SK-N-MC (cell line): ENCODE results near the gene GRIFIN.

GRCh38 chr7:2376571-2377242 is 22.1 kb downstream of the EIF3B start:
- RRBS: 82% methylated on average over 2 of the region's 22 CpGs

DNA sequence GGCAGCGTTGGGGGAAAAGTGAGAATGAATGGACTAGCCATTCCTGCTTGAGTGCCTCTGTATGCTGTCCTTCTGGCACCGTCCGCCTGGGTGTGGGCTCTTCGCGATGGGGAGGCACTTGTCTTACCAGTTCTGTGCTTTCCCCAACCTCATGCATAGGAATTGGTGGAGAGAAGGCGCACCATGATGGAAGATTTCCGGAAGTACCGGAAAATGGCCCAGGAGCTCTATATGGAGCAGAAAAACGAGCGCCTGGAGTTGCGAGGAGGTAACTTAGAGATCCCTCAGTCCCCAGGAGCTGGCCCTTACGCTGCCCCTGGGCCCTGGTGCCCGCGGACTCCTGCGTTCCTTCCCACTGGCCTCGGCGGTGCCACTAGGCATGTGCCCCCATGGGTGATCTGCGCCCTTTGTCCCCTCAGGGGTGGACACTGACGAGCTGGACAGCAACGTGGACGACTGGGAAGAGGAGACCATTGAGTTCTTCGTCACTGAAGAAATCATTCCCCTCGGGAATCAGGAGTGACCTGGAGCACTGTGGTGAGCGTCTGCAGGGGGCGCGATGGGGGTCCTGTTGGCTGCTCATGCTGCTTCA is 24.3 kb upstream of the CHST12 start:
- RRBS: no CpG with 5 or more reads among the region's 26 CpGs

DNA sequence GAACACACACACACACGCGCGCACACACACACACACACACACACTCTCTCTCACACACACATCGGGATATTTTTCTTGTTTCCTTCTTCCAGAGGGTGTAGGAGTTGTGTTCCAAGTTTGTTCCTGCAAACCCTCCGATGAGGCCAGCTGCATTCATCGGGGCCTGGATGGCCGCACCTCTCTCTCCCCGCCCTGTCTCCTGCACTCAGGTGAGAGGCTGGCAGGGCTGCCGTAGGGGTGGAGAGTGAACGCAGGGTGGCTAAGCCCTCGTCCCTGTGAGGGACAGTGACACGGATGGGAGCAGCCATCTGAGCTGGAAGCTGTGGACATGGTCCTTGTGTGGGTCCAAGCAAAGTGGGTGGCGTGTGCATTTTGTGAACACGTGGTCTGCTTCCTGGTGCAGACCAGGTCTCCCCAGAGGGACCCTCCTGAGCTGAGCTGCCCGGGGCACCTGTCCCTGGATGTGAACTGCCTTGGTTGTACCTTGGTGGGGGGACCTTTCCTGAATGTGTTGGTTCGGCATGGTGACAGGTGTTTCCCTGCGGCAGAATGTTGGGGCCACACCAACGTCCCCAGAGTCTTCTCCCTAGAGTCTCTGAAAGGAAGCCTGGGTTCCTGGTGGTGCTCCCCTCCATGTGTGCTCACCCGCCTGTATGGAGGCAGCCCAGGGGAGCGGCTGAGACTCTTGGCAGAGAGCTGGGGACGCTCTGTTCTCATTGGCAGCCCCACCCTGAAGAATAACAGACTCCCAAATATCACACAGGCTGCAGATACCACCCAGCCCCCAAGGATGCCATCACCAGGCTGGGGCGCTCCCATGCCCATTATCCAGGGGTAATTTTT is 34.5 kb downstream of the CHST12 start:
- RRBS: no CpG with 5 or more reads among the region's 22 CpGs

DNA sequence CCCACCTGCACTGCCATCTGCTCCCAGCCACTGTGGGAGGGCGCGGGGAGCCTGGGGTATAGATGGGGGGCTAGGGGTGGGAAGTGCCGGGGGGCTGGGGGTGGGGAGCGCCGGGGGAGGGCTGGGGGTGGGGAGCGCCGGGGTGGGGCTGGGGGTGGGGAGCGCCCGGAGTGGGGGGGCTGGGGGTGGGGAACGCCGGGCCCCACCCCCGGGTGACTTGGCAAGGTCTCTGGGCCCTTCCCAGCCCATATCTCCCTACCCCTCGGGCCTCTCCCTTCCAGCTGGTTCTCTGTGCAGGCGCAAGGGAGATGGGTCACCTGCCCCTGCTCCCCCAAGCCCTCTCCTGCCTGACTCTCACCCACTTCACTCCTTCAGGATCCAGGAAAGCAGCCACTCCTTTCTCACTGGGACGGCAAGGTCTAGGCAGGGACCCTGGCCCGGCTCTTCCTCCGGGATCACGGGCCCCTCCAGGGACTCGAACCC is at the start of gene GRIFIN:
GRIFIN (minus strand) TSS at position 32 of the 483 bp plus-strand sequence.
- RRBS: no CpG with 5 or more reads among the region's 19 CpGs

GRCh38 chr7:2498013-2498426 is 21.6 kb upstream of the LFNG start:
- RRBS: 50% methylated on average over 5 of the region's 14 CpGs

DNA sequence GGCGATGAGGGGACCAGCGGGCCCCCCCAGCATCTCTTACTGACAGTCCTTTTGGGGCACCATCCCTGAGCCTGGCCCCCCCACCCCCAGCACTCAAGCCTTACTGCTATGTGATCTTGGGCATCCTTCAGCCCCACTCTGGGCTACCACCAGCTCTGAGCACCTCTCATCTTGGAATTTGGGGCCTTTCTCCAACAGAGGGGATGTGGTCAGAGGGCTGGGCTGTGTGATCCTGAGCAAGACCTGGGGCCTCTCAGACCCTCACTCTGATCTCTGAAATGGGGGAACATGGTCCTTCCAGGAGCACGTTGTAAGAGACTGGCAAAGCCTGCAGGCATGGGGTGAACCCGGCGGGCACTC is 1.9 kb downstream of the LFNG start:
- RRBS: no CpG with 5 or more reads among the region's 5 CpGs

DNA sequence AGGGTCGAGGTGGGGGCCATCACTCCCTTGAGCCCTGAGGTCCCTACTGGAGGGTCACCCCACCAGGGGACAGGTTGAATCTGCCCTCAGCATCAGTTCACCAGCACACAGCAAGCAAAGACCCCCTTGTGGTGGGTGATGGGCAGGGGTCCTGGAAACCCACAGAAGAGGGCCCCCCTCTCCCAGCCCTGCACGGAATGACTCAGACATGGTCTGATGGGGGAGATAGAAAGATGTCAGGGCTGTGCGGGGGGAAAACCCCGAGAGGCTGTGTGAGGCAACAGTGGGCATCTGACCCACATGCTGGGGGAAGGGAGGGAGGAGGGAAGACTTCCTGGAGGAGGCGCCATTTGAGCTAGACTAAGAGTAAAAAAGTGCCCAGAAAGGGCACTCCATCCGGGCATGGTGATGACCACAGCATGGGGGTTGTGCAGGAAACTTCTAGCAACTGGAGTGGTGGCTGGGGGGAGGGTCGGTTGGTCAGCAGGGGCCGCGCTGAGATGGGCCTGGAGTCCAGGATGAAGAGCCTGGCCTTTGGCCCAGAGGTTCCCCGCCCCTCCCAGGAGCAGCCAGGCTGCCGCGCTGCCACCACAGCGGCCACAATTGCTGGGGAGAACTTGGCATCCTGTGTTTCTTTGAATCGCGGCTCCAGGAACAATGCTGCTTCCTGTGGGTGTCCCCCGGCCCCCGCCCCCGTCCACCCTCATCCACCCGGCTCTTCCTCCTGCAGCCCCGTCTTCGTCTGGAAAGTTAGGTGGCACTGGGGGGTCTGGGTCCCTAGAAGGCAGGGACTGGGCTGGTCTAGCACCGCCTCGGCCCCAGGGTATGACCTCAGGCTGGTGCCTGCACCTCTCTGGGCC is 2.5 kb downstream of the LFNG start:
- RRBS: no CpG with 5 or more reads among the region's 23 CpGs

DNA sequence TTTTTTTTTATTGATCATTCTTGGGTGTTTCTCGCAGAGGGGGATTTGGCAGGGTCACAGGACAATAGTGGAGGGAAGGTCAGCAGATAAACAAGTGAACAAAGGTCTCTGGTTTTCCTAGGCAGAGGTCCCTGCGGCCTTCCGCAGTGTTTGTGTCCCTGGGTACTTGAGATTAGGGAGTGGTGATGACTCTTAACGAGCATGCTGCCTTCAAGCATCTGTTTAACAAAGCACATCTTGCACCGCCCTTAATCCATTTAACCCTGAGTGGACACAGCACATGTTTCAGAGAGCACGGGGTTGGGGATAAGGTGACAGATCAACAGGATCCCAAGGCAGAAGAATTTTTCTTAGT is 13.9 kb downstream of the LFNG start:
- RRBS: no CpG with 5 or more reads among the region's 6 CpGs

DNA sequence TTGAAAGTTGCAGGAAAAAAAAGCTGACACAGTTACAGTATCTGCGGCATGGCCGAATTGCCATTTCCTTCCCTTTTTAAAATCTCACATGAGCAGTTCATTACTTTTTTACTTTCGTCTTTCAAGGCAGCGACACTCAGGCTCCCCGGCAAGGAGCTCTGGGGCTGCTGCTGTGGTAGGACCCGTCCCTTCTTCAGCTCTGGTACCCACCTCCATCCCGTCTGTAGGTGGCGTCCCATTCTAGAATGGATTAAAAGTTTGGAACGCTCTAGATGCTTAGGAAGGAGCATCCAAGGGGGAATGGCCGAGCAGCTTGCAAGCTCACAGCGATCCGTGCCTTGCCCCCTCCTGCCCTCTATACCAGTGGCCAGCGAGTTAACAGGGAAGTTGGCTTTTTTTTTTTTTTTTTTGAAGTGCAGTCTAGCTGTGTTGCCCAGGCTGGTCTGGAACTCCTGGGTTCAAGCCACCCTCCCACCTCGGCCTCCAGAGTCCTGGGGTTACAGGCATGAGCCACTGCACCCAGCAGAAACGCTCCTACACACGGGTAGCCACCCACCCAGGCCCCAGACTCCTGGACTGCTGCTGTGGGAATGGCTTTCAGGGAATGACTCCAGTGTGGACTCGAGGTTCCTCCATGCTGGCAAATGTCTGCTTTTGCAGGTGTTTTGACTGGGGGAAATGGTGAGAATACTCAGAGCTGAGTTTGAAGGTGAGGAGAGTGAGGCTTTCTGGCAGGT is 22.7 kb upstream of the TTYH3 start:
- RRBS: no CpG with 5 or more reads among the region's 17 CpGs

DNA sequence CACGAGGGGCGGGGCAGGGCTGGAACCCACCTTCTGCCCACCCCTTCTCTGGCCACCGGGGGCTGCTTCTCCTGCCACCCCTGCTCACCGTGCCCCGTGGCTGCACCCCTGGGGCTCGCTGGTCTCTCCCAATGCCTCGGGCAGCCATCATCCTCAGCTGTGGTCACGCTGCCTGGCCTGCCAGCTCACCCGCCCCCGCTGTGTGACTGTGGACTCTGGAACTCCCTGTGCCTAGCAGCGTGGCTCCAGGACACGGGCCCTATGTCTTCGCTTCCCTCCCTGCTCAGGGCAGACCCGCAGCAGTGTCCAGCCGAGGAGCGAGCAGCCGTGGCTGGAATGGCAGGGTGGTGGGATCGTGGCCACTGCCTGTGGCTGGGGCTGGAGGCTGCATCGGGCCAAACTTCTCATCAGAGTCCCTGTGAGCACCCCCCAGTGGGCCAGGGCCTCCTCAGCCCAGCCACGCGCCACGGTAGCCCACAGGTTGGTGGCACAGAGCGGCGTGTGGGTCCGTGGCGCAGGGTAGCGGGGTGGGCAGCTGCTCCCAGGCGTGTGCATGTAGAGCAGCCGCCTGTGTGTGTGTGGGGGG is 8.1 kb downstream of the TTYH3 start:
- RRBS: no CpG with 5 or more reads among the region's 29 CpGs

GRCh38 chr7:2646400-2646696 is 14.6 kb downstream of the TTYH3 start:
- RRBS: 93% methylated on average over 5 of the region's 9 CpGs

GRCh38 chr7:2646697-2647415 is 15.1 kb downstream of the TTYH3 start:
- RRBS: 96% methylated on average over 29 of the region's 60 CpGs

DNA sequence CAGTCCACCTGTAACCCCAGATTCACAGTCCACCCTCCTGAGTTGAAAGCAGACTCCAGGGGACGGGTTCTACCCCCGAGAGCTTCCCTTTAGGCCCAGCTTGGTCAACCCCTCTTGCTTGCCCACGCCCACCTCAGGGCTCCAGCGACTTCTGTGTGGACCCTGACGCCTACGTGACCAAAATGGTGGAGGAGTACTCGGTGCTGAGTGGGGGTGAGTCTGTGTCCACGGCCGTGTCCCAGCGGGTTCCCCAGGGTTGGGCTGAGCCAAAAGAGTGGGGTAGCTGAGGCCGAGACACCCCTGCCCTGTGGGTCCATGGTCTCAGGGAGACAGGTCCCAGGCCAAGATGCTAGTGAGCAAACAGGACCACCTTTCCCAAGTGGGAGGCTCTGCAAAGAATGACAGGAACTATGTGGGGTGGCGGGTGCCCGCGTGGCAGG is 18.0 kb downstream of the TTYH3 start:
- RRBS: no CpG with 5 or more reads among the region's 14 CpGs

- RRBS: no CpG with 5 or more reads among the region's 14 CpGs
These were observed 22.3 kb downstream of the AMZ1 start for GRCh38 chr7:2710259-2710820.

DNA sequence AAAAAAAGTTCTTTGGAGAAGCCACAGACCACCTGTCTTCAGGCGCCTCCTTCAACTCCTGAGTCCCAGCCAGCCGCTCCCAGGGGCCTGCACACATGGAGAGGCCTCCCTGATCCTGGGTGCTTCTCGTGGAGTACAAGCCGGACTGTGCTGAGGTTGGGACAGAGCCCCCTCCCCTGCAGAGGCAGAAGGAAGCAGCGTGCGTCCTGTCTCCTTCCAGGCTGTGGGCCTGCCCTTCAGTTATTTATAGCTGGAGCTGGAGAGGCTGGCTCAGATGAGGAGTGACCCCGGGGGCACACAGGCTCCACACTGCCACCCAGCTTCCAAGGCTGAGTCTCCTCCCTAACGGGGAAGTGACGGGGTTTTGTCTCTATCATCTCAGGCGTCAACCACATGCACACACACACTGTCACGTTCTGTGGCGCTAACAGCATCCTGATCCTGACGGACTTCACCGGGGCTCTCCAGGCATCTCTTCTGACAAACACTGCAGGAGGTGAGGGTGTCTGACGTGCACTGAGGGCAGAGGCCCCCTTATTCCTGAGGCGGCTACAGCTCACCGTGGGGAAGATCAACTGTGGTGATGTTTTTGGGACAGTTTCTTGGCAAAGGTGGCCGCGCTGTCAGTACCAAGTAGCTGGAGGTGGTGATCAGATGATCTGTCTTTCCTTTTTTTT is 25.4 kb downstream of the AMZ1 start:
- RRBS: no CpG with 5 or more reads among the region's 19 CpGs

DNA sequence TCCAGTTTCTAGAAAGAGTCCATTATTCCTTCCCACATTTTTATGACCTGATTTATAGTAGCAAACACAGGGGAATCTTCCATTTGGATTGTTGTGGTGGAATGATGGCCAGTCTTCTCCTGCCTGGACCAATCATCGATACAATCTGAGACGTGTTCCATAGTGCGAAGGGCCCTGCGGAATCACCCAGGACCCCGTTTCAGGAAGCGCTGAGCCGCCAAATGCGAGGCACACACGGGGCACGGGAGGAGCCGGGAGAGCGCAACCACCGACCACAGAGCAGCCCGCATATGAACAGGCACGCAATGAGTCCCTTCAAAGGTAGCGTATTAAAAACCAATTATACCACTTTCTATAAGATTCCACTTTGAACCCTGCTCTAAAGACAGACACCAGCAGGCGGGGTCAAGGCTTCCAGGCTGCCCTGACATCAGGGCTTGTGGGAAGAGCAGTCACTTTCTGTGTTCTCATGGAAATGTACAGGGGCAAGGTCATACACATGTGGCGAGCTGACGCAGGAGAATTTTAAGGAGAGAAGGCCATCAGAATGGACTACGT is 46.1 kb downstream of the AMZ1 start:
- RRBS: no CpG with 5 or more reads among the region's 20 CpGs

- RRBS: no CpG with 5 or more reads among the region's 25 CpGs
These were observed 56.7 kb downstream of the GNA12 start for GRCh38 chr7:2787245-2787957.

- RRBS: no CpG with 5 or more reads among the region's 12 CpGs
These were observed 22.8 kb downstream of the GNA12 start for GRCh38 chr7:2821148-2821869.

DNA sequence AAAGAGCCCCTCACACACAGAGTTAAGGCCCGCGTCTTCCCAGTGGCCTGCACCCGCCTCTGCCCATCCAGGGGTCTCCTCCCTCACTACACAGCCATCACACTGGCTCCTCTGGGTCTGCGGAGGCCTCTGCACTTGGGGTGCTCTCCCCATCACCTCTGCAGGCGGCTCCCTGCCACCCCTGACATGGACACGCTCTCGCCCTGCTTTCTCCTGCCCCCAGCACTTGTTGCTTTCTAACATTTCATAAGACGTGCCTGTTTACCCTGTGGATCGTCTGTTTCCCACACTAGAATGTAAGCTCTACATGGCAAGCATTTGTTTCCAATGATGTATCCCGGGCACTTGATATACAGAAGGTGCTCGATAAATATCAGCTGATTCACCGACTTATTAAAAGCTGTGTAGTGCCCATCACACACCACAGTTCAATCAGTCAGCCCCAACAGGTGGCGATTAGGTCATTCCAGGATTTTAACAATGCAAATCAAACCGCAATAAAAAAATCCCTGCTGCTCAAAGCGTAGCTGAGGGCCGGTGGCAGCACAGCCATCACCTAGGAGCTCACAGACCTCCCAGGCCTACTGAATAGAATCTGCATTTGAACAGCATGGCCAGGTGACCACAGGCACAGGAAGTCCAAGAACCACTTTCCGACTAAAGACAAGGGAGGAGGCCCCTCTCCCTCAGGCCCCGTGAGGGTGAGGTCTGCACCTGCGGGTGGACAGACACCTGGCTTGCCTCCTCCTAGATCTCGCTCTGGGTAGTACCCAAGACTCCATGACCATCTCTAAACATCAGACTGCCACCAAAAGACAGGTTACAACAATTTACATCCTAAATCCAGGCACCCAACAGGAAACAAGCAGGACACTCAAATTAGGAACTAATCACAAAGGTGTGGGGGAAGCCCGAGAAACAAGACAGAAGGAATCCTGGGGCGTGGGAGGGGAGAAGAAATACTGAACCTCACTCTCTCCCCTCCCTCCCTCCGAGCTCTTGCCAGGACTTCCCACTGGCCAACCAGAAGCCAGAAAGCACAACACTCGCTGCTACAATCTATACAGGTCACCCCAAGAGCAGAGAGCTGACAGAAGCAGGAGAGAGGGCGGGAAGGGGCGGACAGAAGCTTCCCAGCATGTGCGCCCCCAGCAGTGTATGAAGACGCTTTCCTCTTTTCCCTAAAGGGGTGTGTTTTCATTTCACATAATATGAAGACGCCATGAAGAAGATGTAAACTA is 19.4 kb downstream of the GNA12 start:
- RRBS: no CpG with 5 or more reads among the region's 29 CpGs